ENCODE data around the genes COA1 and SPDYE1.

DNA sequence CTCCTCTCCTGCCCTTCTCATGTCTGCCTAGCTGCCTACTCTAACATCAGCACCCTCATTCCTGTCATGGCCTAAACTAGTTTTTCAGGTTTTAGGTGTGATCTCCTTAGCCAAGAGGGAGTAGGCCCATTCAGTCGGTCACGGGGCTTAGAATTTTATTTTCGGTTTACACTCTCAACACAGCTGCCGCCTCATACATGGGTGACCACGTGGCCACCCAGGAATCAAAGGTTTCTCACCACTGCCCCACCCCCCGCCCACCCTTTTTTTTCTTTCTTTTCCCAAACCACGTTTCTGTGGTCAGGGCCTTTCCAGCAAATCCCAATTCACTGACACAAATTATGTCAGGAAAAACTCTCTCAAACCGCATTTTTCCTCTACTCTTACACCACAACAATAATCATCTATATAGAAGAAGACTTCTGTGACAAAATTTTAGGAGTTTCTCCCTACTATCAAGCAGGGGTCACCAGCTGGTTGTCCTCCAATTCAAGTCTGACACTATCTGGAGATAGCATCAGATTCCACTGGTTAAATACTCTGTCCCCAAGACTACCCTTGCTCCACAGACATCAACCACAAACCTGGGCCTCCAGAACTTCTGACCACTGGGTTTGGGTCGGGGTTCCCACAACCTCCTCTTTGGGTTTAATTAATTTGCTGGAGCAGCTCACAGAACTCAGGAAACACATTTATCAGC lies 97.4 kb downstream of the RALA start:
- RRBS, result no CpG with 5 or more reads among the region's 9 CpGs

- RRBS, result no CpG with 5 or more reads among the region's 7 CpGs
These were observed 134.9 kb downstream of the RALA start for GRCh38 chr7:39758153-39758730.

DNA sequence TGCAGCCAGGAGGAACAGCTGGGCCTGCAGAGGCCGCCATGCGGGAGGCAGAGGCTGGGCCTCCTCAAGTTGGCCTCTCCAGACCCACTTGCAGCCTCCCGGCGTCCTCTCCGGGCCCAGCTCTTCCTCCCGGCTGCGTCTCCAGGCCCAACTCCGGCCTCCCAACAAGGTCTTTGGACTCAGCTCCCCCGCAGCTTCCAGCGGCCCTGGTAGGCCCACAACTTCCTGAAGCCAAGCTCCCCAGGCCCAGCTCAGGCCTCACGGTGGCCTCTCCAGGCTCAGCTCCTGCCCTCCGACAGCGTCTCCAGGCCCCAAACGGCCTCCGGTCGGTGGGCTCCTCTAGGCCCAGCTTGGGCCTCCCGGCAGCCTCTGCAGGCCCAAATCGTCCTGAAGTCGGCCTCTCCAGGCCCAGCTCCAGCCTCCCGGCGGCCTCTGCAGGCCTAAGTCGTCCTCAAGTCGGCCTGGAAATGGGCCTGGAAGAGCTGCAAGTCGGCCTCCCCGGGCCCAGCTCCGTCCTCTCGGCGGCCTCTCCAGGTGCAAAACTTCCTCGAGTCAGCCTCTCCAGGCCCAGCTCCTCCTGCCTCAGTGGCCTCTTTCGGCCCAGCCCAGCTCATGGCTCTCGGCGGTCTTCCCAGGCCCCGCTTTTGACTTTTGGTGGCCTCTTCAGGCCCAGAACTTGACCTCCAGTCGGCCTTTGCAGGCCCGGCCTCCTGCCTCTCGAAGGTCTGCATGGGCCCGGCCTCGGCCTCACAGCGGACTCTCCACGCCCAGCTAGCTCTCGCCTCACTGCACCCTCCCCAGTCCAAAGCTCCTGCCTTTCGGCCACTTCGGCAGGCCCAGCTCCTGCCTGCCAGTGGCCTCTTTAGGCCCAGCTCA lies 156.2 kb upstream of the CDK13 start:
- RRBS, result no CpG with 5 or more reads among the region's 43 CpGs

DNA sequence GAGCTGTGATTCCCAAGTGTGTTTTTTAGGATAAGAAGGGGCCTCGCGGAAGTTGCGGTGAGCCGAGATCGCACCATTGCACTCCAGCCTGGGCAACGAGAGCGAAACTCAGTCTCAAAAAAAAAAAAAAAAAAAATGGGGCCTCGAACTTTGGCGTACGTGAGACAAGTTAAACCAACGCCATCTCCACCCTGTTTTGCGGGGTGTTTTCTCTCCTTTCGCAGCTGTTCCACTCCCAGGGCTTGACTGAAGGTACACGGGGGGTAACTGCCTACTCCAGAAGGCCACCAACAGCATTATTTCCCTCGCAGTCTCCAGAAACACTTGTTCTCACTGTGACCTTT lies 1.1 kb upstream of the CDK13 start:
- RRBS, result no CpG with 5 or more reads among the region's 15 CpGs

DNA sequence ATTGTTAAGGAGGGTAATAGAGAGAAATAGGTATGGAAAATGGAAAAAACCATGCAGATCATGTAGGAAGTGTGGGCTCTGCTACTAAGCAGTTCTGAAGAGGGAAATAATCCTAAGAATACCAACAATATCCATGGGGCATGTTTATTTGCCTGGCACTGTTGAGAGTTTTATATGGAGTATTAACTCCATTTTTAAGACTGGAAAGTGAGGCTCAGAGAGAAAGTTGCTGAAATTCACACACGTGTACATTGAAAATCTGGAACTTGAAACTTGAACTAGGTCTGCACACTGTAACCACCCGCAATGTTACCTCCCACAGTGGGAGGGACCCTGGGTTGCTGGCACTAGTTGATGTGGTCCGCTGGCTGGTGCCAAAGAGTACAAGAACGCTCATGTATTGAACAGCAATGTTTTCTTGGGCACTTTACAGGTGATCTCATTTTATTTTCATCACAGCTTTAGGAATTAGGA lies 253.3 kb downstream of the INHBA start:
- RRBS, result no CpG with 5 or more reads among the region's 4 CpGs

- RRBS, result no CpG with 5 or more reads among the region's 8 CpGs
These were observed 4.3 kb downstream of the INHBA start for GRCh38 chr7:41698341-41699238.

GRCh38 chr7:41733196-41733541 lies 30.3 kb upstream of the INHBA start:
- RRBS, result no CpG with 5 or more reads among the region's 2 CpGs

DNA sequence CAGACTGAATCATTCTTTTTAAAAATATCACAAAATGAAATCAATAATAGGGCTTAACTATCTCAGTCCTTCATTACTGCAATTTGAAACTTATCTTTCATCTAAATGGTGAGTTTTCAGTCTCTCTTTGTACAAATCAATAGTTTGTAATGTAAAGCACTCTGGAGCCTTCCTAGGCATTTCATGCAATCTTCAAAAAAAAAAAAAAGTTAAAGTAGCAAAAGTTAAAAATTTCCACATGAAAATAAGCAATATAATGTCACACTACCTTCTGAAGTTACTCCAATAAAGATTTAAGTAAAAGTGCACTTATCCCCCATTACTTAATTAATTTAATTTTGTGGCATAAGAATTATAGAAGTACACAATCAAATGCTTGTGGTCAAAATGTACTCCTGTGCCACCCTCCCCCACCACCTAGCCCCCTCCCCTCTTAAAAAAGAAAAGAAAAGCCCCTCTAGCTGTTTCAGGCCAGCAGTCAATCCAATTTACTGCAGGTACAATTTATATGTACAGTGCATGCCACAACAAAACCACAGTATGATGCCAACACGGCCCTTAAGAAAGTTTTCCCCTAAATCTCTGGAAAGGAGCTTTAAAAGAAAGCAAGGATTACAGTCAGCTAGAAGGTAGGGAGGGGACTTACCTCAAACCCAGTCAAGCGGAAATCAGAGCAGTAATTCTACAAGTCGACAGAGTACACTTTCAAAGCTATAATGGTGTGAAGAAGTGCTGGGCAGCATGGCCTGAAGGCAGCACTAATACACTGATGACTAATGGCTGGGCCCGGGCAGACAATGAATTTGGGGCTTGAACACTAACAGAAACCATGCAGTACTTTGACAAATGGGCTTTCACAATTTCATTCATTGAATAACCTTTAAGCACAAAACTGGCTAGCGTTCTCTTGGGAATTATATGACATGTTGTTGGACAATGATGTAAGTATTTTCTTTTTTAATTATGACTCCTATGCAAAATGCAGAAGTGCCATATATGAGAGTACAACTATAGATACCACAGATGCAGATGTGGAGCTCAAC lies 5.0 kb downstream of the GLI3 start:
- RRBS, result no CpG with 5 or more reads among the region's 5 CpGs

DNA sequence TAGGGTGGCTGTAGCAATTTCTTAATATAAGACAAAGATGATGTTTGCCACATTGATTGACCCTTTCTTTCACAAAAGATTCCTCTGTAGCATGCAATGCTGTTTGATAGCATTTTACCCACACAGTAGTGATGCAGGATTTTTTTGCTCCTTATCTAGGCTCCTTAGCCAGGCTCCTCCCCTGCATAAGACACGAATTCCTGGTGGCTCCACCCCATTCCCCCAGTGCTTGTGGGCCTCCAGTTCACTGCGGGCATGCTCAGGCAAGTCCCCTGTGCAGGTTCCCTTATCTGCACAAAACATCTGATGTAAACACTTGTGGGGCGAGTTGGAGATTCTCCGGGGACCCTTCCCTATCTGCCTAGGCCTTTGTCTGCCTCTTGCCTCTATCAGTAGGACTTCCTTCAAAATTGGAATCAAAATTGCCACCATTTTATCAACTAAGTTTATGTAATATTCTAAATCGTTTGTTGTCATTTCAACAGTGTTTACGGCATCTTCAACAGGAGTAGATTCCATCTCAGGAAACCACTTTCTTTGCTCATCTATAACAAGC lies 5.4 kb upstream of the STK17A start:
- RRBS, result no CpG with 5 or more reads among the region's 6 CpGs

GRCh38 chr7:43729076-43730345 lies at the start of gene COA1:
TSS of gene COA1 (minus strand) at chr7:43729523.
- RRBS, result 2% methylated on average over 12 of the region's 72 CpGs

- RRBS, result no CpG with 5 or more reads among the region's 6 CpGs
These were observed 41.9 kb downstream of the BLVRA start for GRCh38 chr7:43800339-43800743.

GRCh38 chr7:43866425-43866979 lies 2.8 kb downstream of the MRPS24 start:
- RRBS, result no CpG with 5 or more reads among the region's 13 CpGs

DNA sequence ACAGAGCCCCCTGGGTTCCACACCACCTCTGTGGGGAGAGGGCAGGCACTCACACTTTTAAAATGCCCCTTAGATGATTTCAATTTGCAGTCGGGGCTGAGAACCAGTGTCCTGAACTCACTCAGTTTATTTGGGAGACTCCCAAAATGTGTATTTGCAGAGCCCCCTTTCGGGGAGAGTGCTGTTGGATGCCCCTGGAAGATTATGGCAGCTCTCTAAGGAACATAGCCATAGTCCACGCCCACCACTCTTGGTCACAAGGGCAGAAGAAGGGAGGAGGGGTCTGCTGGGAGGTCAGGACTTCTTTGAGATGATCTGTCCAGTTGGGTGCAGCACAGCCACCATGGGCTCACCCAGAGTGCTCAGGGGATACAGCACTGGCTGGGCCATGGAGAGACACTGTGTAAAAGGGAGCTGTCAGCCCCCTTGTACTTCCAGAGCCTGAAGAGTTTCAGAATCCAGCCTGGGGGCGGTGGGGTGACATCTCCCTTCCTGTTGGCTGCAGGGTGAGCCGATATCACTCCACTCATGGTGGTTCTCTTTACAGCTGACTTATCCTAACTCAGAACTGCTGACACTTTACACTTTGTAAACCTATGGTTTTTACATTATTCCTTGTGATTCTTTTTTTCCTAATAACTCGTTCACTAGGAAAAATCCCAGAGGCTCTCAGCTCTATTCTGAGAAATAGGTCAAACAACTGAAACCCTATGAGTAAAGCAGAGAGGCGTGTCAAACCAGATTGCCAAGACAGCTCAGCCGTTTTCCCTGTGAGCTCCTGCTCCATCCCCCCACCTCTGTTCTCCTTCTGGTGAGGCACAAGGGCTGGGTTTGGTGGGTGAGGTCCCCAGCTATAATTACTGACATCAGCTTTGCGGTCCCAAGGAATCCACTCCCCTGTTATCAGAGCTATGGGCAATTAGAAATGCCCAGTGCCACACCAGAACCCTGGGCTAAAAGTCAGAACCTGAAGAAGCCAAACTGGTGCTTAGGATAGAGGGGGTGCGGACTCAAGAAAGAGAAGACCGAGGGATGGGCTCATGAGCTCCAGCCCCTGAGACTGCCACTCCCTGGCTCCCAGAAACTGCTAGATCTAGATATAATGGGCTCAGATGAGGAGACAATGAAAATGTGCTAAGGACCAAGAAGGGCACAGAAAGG lies 3.2 kb upstream of the MRPS24 start:
- RRBS, result no CpG with 5 or more reads among the region's 11 CpGs

DNA sequence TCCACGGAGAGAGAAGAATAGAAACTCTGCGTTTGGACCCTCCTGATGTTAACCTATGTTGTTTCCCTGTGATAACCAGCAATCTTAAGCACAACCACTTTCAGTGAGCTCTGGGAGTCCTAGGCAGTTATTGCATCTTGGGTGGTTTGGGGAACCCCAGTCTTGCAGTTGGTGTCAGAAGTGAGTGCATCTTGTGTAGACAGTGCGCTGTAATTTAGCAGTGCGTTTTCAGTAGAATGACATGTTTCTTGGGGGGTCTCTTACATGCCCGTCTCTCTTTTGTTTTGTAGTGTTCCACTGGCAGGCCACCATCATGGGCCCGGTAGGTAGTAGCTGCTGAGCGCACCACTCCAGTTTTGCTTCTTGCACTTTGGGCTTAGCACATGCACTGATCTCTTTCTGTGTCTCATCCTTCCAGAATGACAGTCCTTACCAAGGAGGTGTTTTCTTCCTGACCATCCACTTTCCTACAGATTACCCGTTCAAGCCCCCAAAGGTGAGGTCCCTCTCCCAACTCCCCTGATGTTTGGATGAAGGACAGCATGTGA lies 16.4 kb downstream of the UBE2D4 start:
- RRBS, result no CpG with 5 or more reads among the region's 8 CpGs

GRCh38 chr7:43997658-43998122 lies at the start of gene SPDYE1:
TSS of gene SPDYE1 (plus strand) at chr7:43997897.
- RRBS, result no CpG with 5 or more reads among the region's 3 CpGs

- RRBS, result no CpG with 5 or more reads among the region's 1 CpG
These were observed 3.5 kb upstream of the PGAM2 start for GRCh38 chr7:44068611-44069431.

DNA sequence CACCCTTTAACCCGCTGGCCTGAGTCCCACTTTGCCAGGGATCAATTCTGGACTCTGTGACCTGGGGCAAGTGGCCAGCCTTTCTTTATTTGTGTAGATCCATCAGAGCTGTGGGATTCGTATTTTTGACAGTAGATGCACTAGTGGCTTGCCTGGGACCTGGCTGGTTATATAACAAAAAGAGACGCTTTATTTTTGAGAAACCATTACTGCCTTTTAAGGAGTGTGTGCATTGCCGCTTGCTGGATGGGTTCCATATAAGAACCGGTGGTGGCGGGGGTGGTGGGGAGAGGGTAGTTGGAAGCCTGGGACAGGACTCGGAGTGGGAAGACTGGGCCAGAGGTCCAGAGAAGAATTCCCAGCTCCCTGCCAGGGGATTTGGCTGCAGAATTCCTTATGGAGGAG lies 7.9 kb upstream of the POLM start:
- RRBS, result no CpG with 5 or more reads among the region's 7 CpGs

- RRBS, result no CpG with 5 or more reads among the region's 15 CpGs
These were observed 683 bp downstream of the AEBP1 start for GRCh38 chr7:44104891-44105165.

- RRBS, result no CpG with 5 or more reads among the region's 23 CpGs
These were observed 58.5 kb downstream of the YKT6 start for GRCh38 chr7:44258918-44260055.

- RRBS, result no CpG with 5 or more reads among the region's 2 CpGs
These were observed 34.2 kb downstream of the CAMK2B start for GRCh38 chr7:44291377-44291509.

Data from non-pigmented ciliary epithelial cell (primary cell).